ENCODE measurements around the gene EDNRA.

GRCh38 chr4:145545605-145546195 lies 64.0 kb downstream of the SMAD1 start:
- PRO-cap, 7 experiments = no peak in any of the 7 experiments

DNA sequence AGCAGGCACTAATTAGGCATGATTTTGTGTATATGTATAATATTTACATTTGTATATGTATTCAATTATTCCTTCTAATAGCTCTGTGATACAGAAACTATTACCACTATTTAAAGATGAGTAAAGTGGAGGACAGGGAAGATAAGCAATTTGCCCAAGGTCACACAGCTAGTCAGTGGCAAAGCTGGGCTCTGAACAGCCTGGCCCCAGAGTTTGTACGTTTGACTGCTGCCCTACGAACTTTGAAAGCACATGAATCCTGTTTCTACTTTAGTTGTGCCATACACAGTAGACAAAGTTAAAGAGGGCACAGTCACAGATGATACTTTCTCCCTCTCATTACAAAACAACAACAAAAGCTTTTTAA lies 8.9 kb downstream of the ZNF827 start:
- PRO-cap, 7 experiments = no peak in any of the 7 experiments

DNA sequence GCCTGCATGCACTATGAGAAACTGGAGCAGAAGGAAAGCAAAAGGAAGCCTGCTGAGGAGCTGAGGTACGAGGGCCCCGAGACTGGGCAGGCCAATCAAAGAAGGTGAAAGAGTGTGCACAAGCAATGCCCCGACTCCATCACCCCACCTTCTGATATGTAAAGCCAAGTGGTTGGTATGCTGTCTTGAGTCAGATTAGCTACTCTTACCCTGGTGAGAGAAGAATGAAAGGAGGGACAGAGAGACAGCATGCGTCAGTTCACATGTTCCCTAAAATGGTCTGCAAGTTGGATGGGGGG lies 90.2 kb upstream of the ZNF827 start:
- PRO-cap, 7 experiments = no peak in any of the 7 experiments

DNA sequence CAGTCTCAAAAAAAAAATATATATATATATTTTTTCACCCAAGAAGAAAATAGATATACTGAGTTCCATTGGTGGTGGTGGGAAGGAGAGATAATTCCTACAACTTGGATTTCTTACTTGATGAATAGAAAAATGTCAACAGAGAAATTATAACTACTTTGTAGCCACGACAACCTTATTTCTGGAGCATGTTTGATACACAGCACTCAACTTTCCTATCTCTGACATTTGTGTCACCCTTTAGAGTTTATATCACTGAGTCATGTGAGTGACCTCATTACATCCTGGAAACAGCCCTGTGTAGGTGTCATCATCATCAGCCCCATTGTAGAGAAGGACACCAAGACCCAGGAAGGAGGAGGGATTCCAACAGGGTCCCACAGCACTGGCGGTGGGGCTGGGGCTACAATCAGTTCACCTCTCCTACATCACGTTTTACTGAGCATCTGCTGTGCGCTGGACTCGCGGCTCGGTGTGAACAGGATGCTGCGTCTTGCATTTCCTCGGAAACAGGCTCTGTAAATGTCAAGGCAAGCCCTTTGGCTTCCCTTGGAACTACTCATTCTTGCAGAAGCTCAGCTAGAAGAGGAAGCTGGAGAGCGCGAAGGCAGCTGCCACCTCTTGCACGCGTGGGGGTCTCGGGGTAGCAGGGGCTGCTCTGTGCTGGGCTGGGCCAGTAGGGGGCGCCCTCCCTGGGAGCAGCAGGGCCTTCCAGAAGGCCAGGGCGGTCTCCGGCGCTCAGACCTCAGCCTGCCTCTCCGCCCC lies 28.8 kb downstream of the REELD1 start:
- PRO-cap, 7 experiments = no peak in any of the 7 experiments

DNA sequence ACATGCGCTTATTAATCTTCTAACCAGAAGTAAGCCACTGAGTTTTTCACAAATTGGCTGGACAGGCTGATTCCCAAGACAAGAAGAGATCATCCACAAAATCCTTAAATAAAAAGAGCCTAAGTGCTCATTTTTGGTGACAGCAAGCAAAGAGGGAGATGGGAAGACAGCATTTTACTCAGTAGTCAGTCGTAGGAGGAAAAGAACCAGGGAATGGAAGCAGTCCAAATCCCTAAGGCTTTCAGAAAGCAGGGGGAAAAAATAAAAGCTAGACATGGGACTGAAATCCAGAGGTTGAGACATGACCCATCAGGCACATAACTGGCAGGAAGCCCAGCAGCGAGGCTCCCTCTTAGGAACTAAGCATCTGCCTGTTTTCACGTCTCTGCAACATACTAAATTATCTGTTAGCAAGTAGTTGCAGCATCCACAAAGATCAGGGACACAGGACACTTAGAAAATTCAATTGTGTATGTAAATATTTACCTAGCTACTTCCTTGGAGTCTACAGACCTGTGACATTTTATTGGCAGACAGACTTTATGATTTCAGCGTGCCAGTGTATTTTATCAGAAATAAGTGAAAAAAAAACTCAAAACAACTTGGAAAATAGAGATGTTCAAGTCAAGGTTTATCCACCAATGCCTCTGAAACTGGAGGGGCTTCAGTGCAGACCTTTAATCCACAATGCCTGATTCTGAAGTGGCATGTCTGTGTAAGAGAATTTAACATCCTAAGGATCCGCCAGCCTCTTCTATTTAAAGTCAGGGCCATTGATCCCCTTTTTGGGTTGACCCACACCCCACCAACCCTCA lies 117.9 kb upstream of the EDNRA start:
- PRO-cap, 7 experiments = no peak in any of the 7 experiments

DNA sequence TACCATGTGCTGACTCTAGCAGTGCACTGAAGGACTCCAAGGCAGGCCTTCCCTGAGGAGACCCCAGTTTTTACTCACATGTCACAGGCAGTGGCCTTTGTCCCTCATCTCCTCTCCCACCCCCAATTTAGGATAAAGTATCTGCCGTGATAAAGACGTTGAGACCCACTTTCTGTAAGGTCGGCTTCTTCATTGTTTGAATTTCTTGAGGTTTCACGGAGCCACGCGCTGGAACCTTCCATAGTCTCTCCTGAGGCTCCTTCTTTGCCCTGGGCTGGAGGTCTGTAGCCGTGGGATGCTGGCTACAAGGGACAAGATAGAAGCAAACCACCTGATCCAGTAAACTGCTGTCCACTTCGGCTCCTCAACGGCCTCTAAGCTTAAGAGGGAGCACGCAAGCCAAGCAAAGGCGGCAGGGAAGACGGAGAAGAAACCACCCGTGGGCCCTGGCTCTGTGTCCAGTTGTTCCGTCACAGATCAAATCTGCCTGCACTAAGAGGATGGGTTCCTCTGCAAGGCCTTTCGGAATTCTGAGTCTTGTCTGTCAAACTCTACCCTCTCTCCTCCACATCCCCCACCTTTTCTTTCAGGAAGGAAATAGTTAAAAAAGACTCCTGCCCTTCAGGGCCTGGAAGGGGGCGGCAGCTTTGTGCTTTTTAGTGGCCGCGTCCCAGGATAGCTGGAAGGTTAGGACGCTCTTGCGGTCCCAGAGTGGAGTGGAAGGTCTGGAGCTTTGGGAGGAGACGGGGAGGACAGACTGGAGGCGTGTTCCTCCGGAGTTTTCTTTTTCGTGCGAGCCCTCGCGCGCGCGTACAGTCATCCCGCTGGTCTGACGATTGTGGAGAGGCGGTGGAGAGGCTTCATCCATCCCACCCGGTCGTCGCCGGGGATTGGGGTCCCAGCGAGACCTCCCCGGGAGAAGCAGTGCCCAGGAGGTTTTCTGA lies at the start of gene EDNRA:
Gene EDNRA (plus strand): TSS at position 815 of the 944 bp plus-strand sequence.
- PRO-cap, 7 experiments = no peak in any of the 7 experiments

DNA sequence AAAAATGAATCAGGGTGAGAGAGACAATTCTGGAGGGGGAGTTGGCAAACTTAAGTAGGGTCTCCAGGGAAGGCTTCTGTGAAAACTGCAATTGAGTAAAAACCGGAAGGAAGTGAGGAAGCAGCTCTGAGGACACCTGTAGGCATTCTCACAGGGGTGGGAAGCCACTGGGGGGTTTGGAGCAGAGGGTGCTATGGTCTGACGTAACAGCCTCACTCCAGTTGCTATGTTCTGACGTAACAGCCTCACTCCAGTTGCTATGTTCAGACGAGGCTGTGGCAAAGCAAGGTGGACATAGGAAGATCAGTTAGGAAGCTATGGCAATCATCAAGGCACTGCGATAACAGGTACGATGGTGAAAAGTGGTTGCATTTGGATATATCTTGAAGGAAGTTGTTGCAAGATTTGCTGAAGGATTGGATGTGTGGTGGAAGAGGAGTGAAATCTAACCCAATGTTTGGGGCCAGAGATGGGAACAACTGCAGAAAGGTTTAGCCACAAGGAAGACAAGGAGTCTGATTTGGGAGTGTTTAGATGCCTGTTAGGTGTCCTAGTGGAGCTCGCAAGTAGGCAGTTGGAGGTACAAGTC lies 47.9 kb downstream of the EDNRA start:
- PRO-cap, 7 experiments = no peak in any of the 7 experiments

DNA sequence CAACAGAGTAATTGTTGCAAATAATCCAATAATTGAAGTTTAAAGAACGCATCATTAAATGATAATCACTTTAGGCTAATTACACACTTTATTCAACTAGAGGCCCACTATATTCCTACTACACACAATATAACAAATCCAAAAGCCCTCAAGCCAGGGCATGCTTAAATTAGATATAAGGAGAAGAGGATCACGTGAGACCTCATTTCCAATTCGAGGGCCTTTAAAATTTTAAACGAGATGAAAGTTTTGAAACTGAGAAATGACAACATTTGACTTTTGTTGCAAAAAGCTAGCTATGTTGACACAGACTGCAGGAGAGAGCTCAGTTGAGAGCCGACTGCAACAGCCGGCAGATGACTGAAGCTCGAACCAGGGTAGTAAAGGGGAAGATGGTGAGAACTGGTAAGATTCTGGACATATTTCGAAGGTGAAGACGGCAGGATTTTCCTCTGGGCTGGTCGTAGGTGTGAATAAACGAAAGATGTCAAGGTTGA lies 851 bp downstream of the PRMT9 start:
- PRO-cap, 7 experiments = peak in 7 of 7 experiments; most common plus-strand start position 328 of the sequence (in 6); most common minus-strand start position 320 of the sequence (in 1)

- PRO-cap, 7 experiments = peak in 1 of 7 experiments; most common minus-strand start chr4:147732674 (in 1)
Measured at GRCh38 chr4:147732598-147733536, 979 bp downstream of the ARHGAP10 start.

DNA sequence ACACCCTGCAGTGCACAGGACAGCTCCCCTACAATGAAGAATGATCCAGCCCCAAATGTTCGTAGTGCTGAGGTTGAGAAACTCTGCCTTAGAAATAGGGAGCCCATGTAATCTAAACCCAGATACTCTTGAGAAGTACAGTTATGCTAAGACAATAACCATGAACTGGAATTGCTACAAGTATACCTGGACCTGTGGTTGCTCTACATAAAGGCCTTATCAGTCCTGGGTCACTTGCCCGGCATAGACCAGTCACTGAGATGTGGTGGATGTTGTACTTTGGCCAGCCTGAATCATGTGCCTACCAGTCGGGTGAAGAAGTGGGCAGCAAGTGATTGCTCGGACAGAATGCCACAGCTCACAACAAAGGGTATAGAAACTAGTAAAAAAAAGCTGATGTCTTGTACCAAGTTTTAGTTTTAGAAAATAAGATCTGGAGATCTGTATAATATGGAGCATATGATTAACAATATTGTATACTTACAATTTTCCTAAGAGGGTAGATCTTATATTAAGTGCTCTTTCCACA lies 16.2 kb downstream of the ARHGAP10 start:
- PRO-cap, 7 experiments = no peak in any of the 7 experiments

- PRO-cap, 7 experiments = no peak in any of the 7 experiments
Measured at GRCh38 chr4:147857385-147858166, 125.7 kb downstream of the ARHGAP10 start.

- PRO-cap, 7 experiments = no peak in any of the 7 experiments
Measured at GRCh38 chr4:147881593-147882146, 149.8 kb downstream of the ARHGAP10 start.

GRCh38 chr4:148053265-148053924 lies 321.5 kb downstream of the ARHGAP10 start:
- PRO-cap, 7 experiments = no peak in any of the 7 experiments

DNA sequence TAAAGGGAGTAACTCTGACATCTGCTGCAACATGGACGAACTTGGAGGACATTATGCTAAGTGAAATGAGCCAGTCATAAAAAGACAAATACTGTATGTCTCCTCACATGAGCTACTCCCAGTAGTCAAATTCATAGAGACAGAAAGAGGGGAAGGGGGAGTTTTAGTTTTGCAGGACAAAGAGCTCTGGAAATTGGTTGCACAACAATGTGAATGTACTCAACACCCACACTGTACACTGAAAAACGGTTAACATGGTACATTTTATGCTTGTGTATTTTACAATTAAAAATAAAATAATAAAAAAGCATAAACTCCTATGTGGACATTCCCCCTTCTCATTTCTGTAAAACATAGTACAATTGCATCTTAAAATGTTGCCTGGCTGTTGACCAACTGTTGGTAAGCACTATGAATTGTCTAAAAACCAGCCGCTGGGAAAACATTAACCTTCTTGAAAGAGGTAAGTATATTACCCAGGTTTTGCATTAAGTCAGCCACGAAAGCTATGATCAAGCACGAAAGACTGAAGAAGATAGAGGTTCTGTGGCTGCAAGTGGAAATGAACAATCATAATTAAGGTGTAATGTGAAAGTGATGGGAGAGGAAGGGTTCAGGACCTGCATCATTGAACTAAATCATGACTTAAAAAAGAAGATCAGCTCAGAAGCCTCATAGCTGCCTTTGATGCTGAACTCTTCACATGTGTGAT lies 341.2 kb downstream of the NR3C2 start:
- PRO-cap, 7 experiments = no peak in any of the 7 experiments

- PRO-cap, 7 experiments = no peak in any of the 7 experiments
Measured at GRCh38 chr4:148323160-148324178, 118.7 kb downstream of the NR3C2 start.

- PRO-cap, 7 experiments = no peak in any of the 7 experiments
Measured at GRCh38 chr4:148412012-148412523, 30.1 kb downstream of the NR3C2 start.

DNA sequence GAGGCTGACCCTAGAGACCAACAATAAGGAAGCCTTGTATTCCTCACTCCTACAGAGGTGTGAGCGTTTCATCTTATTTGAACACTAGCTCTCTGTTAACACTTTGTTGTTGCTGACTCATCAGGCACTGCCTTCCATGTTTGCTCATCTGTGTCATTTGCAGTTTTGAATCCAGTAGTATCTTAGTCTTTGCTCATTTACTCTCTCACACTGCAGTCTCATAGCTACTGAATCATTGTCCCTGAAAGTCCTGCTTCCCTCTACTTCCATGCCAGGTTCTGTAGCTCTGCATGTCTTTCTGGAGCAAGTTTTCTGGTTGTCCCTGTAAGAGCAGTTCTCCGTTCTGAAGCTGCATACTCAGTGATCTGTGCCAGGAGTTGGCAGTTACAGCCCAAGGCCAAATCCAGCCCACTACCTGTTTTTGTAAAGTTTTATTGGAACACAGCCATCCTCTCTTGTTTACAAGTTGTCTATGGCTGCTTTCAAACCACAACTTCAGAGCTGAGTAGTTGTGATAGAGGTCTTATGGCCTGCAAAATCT lies 80.2 kb upstream of the DCLK2 start:
- PRO-cap, 7 experiments = no peak in any of the 7 experiments

- PRO-cap, 7 experiments = peak in 4 of 7 experiments; most common plus-strand start chr4:150040070 (in 1); most common minus-strand start chr4:150039869 (in 4)
Measured at GRCh38 chr4:150039619-150040233, 38.5 kb upstream of the DCLK2 start.

- PRO-cap, 7 experiments = no peak in any of the 7 experiments
Measured at GRCh38 chr4:150337847-150338700, 243.9 kb upstream of the MAB21L2 start.

- PRO-cap, 7 experiments = no peak in any of the 7 experiments
Measured at GRCh38 chr4:151012833-151013384, 2.2 kb downstream of the LRBA start.

Data from T-cell (primary cell).